ENCODE results near the gene RPS24.

DNA sequence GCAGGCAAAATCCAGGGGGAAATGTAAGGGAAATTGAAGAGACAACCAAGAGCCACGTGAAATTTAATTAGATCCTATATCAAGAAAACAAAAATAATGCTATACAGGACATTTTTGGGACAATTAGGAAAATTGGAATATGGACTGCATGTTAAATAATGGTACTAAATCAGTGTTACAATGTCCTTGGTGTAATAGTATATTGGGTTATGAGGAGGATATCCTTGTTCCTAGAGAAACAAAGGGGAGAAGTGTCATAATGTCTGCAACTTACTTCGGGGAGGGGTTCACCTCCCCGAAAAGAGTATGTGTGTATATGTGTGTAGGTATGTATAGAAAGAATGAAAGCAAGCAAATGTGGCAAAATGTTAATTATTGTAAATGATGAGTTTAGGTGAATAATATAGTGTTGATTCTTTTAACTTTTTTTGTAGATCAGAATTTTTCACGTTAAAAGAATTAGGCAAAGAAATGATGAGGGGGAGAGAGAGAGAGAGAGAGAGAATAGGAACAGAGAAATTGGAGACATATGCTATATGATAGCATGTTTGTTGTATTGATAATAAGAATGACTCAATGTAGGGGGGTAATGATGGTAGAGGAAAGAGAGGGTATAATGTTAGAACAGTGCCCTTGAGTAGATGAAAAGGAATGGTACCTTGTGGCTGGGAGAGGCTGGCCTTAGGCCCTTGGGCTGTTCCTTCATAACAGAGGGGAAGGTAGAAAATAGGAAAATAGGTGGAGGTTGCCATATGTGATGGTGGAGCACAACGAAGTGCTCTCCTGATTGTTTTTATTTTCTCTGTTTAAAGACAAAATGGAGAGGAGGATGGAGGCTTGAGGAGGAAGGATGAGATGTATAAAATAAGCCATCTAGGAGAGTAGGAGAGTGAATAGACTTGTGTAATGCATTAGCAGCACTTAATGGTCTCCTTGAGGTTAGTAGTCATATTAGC is 45.6 kb downstream of the SAMD8 start:
- PRO-cap, 6 experiments: no peak in any of the 6 experiments
- RAMPAGE, long total RNA, 2 experiments: no peak in any of the 2 experiments
- RRBS: no CpG with 5 or more reads among the region's 5 CpGs

- PRO-cap, 6 experiments: no peak in any of the 6 experiments
- RAMPAGE, long total RNA, 2 experiments: no peak in any of the 2 experiments
- RRBS: no CpG with 5 or more reads among the region's 12 CpGs
These were observed 2.3 kb downstream of the COMTD1 start for GRCh38 chr10:75233333-75233912.

GRCh38 chr10:75464069-75464406 is 32.6 kb downstream of the LRMDA start:
- PRO-cap, 6 experiments: no peak in any of the 6 experiments
- RAMPAGE, long total RNA, 2 experiments: no peak in any of the 2 experiments
- RRBS: no CpG with 5 or more reads among the region's 5 CpGs

DNA sequence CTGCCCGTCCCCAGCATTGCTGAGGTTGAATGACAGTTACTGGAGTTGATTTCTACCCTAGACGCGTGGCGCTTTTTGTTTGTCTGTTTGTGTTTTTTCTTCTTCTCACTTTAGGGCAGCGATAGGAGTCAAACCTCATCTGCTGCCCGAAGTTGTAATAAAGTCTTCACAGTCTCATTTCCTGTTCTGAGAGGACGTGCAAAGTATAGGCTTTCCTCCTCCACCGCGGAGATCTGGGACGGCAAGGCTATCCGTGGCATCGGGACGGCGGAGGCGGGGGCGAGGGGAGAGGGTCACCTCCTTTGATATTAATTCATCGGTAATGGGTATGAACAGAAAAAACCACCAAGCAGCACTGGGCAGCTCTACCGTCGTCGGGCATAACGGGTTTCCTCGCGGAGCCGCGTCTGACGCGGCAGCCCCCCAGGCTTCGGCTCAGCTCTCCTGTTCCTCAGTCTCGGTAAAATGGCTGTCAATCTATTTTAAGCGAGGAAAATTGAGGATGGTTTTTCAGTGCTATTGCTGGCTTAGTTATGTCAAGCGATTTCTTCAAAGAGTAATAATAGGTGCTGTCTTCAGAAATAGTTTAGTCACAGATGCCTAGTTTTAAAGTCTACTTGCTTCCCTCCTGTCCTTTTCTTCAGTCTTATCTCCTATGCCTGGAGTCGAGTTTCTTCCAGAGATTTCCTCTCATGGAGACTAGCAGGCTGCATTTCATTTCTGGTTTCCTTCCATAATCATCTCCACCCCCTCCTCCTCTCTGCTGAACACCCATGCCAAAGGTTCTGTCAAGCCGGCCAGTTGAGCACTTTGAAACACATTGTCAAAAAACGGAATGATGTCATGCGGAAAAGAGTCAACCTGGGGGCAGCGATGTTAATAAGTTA is 161.1 kb downstream of the LRMDA start:
- PRO-cap, 6 experiments: peak in 1 of 6 experiments; most common plus-strand start position 226 of the sequence (in 1); most common minus-strand start position 9 of the sequence (in 1)
- RAMPAGE, long total RNA, 2 experiments: no peak in any of the 2 experiments
- RRBS: no CpG with 5 or more reads among the region's 36 CpGs

DNA sequence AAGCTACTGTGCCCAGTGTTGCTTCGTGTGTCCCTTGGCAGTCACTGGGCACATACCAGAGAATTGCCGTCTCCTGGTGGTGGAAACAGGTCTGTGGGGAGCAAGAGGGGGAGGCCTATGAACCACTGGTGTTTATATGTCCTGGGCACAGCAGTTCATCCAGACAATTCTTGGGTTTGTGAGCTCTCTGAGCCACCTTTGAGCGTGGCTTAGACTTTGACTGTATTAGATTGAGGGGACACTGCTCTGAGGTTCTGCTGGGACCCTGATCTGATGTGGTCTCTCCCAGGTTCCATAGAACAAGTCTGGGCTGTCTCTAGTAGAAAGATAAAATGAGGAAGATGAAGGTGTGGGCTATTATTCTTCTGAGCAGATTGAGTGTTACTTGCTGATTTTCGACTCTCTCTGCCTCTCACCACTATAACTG is 190.1 kb downstream of the LRMDA start:
- PRO-cap, 6 experiments: no peak in any of the 6 experiments
- RAMPAGE, long total RNA, 2 experiments: no peak in any of the 2 experiments
- RRBS: no CpG with 5 or more reads among the region's 4 CpGs

DNA sequence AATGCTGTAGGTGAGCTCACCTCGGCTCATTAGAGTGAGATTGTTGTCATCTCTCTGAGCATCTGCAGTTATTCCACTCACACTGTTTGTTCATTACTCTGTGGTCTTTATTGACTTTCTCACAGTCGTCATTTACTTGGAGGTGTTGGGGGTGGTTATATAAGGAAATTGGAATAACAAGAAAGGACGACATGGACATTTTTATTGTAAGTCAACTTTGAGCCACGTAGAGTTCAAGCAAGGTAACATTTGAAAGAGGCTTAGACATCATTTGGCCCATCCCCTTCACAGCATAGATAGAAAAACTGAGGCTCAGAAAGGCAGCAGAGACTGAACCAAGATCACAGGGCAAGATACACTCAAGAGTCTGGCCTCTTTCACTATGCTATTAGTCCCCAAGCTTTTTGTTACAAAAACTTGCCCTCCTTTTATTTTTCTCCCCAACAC is 620.0 kb downstream of the LRMDA start:
- PRO-cap, 6 experiments: no peak in any of the 6 experiments
- RAMPAGE, long total RNA, 2 experiments: no peak in any of the 2 experiments
- RRBS: no CpG with 5 or more reads among the region's 4 CpGs

- PRO-cap, 6 experiments: no peak in any of the 6 experiments
- RAMPAGE, long total RNA, 2 experiments: no peak in any of the 2 experiments
- RRBS: no CpG with 5 or more reads among the region's 3 CpGs
These were observed 951.1 kb downstream of the LRMDA start for GRCh38 chr10:76382398-76383008.

GRCh38 chr10:76436632-76437147 is 1005.3 kb downstream of the LRMDA start:
- PRO-cap, 6 experiments: peak in 5 of 6 experiments; most common plus-strand start chr10:76436855 (in 3)
- RAMPAGE, long total RNA, 2 experiments: no peak in any of the 2 experiments
- RRBS: no CpG with 5 or more reads among the region's 3 CpGs

- PRO-cap, 6 experiments: no peak in any of the 6 experiments
- RAMPAGE, long total RNA, 2 experiments: no peak in any of the 2 experiments
- RRBS: no CpG with 5 or more reads among the region's 2 CpGs
These were observed 1078.0 kb downstream of the KCNMA1 start for GRCh38 chr10:76559529-76559997.

DNA sequence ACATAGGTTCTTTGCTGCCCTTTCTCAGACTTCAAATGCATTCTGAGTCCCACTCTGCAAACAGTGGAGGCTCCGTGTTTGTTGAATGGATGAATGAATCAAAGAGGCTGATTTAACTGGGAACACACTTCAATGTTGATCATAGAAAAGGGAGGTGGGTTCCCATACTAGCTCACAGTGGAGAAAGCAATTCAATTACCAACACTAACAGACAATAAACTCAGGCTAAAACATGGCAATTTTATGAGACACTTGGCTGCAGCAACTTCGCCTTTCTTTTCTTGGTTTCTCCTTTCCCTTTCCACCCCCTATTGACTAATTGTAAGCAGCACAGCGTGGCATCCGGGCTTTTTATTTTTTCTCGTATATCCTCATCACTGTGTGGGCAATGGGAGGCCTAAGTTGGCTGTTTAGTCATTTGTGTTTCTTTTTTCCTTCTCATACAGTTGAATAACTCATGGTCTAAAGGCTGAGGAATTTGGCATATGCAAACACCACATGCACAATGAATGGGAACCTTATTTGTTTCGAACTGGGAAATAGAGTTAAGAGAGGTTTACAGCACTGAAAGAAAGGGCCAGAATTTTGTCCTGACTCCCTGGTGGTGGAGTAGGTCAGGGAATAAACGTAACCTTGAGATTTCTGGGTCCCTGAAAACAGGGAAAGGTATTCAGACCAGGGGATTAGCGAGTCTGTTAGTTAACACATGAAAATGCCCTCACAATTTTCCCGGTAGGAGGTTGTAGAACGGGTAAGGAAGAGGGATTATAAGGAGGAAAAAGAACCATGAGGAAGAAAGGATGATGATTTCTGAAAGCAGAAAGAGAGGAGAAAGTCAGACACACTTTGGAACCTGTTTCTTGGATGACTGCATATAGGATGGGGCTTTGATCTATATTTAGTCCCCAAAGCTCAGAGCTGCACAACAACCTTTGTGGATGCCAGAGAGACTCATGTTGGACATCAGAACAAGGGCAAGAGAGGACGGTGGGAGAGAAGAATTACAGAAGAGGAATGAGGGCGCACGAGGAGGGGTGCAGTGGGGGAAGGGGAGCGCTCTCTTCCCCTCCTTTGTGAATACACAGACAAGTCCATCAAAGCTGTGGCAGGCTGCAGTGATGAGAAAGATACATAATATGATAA is 858.3 kb downstream of the KCNMA1 start:
- PRO-cap, 6 experiments: no peak in any of the 6 experiments
- RAMPAGE, long total RNA, 2 experiments: no peak in any of the 2 experiments
- RRBS: no CpG with 5 or more reads among the region's 14 CpGs

DNA sequence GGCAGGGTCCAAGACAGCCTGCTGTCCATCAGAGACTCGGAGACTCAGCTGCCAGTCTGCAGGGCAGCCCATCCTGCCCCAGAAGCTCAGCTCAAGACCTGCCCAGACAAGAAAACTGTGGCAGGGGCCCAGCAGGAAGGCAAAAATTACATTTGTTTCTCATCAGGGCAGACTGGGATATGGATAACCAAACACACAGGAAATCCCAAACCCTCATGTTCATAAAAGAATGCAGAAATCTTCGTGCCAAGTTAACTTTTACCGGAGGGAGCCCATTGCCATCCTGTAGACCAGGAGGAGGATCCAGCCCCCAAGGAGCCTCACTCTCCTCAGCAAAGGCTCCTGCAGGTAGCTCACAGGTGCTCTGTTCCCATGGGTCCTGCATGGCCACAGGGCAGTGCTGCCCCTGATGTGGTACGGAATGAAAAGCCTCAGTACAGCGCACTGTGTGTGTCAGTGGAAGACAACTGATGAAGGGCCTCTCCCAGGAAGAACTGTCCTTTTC is 222.2 kb downstream of the KCNMA1 start:
- PRO-cap, 6 experiments: peak in 1 of 6 experiments; most common minus-strand start position 274 of the sequence (in 1)
- RAMPAGE, long total RNA, 2 experiments: no peak in any of the 2 experiments
- RRBS: no CpG with 5 or more reads among the region's 5 CpGs

DNA sequence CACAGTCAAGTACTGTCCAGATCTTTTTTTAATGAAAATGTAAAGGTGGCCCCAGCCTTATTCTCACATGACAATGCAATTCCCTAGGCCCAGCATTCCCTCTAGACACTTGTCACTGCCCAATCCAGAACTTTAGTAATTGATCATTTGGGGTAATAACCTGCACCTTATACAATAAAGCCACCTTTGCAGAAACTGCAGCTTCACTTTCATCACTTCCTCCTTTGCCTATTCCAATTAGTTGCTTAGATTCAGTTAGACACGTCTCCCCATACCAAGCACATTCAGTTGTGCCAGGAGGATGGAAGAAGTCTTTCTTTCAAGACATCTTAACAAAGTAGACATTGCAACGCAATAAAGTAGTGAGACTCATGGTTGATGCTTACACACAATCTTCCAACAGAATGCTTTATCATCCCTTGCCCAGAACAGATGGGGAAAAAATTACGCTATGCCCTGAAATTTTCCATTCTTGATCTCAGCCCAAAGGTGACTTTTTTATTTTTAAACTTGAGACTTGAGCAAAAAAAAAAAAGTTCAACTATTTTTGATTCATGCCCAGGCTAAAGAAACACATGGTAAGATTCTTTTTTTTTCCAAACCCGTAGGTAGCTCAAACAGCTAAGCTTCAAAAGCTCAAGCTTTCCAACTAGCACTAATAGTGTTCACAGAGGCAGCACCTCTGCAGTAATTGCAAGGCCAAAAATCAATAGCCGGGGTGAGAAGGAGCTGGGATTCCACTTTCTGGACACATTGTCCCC is 74.9 kb downstream of the KCNMA1 start:
- PRO-cap, 6 experiments: no peak in any of the 6 experiments
- RAMPAGE, long total RNA, 2 experiments: no peak in any of the 2 experiments
- RRBS: no CpG with 5 or more reads among the region's 5 CpGs

DNA sequence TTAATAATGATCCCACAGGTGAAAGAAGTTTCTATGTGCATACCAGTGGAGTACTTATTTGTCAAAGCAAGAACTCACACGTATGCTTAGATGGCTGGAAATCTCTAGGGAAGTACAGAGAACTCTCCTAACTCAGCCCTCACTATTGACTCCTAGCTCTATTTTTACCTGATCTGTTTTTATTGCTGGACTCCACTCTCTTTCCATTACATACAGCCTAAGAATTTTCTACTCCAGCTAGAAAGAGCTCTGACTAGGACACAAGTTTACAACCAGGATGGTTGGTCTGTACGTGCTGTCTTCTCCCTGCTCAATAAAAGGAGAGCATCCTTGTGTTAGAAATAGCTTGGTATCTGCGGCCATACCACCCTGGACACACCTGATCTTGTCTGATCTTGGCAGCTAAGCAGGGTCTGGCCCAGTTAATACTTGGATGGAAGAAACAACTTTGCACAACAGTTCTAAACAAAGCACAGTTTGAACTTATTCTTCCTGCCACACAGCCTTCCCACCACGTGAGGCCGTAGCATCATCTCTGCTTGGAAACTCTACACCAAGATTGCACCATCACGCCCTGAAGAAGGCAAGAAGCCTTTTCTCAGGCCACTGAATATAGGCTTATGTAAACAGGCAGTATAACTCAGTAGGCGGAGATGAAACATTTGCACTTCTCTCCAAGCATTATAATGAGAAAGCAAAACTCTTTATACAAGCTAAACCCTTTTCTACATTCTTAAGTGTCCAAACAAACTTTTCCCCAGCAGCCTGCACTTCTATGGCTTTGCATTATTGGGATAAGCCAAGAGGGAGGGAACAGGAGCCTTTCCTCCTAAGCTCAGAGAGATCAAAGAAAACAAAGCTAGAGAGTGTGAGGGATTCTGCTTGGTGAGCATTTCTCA is 50.7 kb downstream of the KCNMA1 start:
- PRO-cap, 6 experiments: no peak in any of the 6 experiments
- RAMPAGE, long total RNA, 2 experiments: no peak in any of the 2 experiments
- RRBS: no CpG with 5 or more reads among the region's 7 CpGs

DNA sequence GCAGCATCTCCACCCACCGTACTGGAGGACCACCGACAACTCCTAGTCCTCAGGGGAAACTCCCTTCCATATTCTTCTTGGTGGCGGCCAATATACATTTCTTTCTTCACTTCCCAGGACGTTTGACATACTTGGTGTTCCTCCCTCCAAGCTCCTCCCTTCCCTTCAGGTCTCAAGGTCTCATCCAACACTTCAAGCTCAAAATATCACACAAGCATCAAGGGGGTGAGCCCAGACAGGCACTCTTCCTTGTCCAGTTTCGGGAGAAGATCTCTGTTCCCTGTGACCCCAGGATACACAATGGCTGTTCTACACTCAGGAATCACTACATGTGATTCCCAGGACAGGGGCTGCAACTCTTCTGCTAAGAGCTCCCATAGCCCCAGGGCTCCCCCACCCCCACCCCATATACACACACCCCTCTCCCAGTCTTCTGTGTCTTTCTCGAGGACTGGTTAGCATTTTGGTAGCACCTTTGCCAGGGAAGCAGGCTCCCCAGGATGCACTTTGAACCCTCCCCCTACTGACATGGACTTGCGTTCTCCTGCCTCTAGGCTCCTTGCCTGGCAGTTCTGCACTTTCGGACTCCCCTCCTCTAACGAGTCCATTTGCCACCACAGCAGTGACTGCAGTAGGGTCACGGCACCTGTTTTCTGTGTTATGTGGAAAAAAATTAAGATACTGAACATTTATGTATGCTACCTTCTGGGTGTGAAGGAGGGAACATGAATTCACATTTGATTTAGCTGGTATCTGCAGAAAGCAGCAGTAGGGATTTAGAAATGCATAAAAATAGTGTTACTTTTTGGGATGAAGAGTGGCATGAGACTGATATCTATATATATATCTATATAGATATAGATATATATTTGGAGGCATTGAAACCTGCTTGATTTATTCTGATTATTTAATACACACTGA is 141.4 kb upstream of the KCNMA1 start:
- PRO-cap, 6 experiments: no peak in any of the 6 experiments
- RAMPAGE, long total RNA, 2 experiments: no peak in any of the 2 experiments
- RRBS: no CpG with 5 or more reads among the region's 10 CpGs

- PRO-cap, 6 experiments: no peak in any of the 6 experiments
- RAMPAGE, long total RNA, 2 experiments: no peak in any of the 2 experiments
- RRBS: no CpG with 5 or more reads among the region's 15 CpGs
These were observed 28.0 kb downstream of the DLG5 start for GRCh38 chr10:77898472-77898989.

- PRO-cap, 6 experiments: no peak in any of the 6 experiments
- RAMPAGE, long total RNA, 2 experiments: no peak in any of the 2 experiments
- RRBS: 35% methylated on average over 3 of the region's 10 CpGs
These were observed 16.7 kb upstream of the DLG5 start for GRCh38 chr10:77943024-77943894.

- PRO-cap, 6 experiments: peak in 1 of 6 experiments; most common plus-strand start chr10:78003155 (in 1)
- RAMPAGE, long total RNA, 2 experiments: no peak in any of the 2 experiments
- RRBS: 100% methylated on average over 1 of the region's 3 CpGs
These were observed 26.4 kb downstream of the POLR3A start for GRCh38 chr10:78002930-78003315.

- PRO-cap, 6 experiments: peak in 6 of 6 experiments; most common plus-strand start chr10:78033863 (in 6); most common minus-strand start chr10:78033635 (in 2)
- RAMPAGE, long total RNA, 2 experiments: start-site peak on the plus strand in 2 of 2 experiments, at chr10:78033835-78033896 at its widest, 11,826 to 11,949 reads per replicate
- RRBS: 1% methylated on average over 6 of the region's 61 CpGs
These were observed at the start of gene RPS24 for GRCh38 chr10:78033419-78034554. RPS24 (plus strand) TSS chr10:78033863.

DNA sequence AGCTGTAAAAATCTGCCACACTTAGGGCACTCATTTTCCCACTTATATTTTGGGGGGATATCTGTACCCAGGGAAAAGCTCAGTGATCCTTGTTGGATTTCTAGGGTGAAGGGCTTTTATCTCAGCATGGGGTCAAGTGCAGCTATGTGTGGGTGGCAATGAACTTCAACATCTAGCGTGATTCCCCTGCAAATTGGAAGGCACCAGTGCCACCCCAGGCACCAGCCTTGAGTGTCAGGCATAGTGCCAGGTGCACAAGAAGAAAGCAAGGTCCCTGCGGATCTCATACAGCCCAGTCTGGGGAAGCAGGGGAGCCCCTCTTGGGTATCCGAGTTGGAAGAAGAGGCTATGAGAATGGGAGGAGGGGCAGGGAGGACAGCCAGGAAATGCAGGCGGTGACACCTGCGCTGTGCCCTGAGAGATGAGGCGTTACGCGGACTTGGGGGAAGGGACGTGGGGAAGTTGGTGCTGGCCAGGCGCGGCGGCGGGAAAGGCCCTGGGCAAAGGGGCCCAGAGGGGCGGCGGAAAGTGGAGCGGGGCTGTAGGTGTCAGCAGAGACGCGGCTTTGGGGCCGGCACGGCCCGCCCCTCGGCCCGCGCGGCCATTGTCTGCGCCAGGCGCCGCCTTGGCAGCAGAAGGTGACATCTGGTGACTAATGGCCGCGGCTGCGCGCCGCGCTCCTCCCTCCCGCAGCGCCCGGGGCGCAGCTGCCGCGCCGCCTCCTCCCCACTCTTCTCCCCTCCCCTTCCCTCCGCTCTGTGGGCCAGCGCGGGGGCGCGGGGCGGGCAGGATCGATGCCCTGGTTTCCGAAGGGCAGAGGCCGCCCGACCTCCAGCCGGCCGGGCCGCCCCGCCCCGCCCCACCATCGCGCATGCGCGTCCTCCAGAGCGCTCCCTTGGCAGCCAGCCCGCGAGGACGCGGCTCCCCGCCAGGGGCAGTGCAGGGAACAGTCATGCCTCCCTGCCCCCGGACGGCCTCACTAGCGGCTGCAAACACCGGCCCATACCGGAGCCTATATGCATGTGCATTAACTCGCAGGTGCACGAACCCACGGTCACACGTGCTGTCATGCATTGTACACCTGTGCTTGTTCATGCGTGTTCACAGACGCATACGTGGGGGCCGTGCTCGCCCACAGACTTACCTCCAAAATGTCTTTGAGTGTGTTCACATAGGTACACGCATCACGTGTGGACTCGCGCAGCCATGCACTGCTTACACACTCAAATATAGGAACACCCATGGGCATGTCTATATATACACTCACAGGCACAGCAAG is 269.4 kb downstream of the RPS24 start:
- PRO-cap, 6 experiments: peak in 6 of 6 experiments; most common plus-strand start position 634 of the sequence (in 3); most common minus-strand start position 826 of the sequence (in 6)
- RAMPAGE, long total RNA, 2 experiments: no peak in any of the 2 experiments
- RRBS: no CpG with 5 or more reads among the region's 84 CpGs

GRCh38 chr10:78950948-78951301 is 117.8 kb upstream of the ZMIZ1 start:
- PRO-cap, 6 experiments: no peak in any of the 6 experiments
- RAMPAGE, long total RNA, 2 experiments: no peak in any of the 2 experiments
- RRBS: no CpG with 5 or more reads among the region's 10 CpGs